Sternocleidomastoid (tissue), 1 donor: ENCODE measurements around the genes LNPEP and ST8SIA4.

DNA sequence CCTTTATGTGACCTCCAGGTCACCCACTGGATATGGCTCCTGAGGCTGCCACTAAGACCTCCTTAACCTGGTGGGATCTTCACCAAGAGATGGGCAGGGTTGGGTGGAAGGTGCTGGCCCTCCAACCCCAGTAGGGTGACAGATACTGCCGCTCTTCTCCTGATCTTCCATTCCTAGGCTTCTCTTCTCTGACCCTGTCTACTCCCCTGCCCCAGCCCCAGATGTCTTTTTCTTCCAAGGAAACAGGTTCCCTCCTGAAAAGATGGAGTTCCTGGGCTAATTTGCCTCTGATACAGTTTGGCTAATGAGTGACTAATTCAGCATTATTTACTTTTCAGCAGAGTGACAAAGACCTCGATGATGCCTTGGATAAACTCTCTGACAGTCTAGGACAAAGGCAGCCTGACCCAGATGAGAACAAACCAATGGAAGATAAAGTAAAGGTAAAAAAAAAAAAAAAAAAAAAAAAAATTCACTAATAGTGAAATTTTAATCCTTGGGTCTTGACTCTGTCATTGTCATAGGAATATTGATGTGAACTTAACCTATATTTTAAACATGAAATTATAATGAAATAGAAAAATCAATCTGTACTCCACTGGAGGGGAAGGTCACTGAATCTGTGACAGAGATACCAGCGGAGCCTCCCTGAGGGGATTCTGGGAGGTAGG lies 42.7 kb downstream of the ERAP1 start:
- PRO-cap = no peak

- PRO-cap = no peak
Observed at GRCh38 chr5:96816210-96817444, 8.9 kb upstream of the ERAP1 start.

GRCh38 chr5:96922870-96923287 lies 13.0 kb upstream of the LNPEP start:
- PRO-cap = no peak

- PRO-cap = bidirectional peak, plus-strand start at chr5:96935748, minus-strand start at chr5:96935890; bidirectional peak, plus-strand start at chr5:96936084, minus-strand start at chr5:96935989
Observed at GRCh38 chr5:96935448-96936181, at the start of gene LNPEP. LNPEP (plus strand) TSS chr5:96936080.

DNA sequence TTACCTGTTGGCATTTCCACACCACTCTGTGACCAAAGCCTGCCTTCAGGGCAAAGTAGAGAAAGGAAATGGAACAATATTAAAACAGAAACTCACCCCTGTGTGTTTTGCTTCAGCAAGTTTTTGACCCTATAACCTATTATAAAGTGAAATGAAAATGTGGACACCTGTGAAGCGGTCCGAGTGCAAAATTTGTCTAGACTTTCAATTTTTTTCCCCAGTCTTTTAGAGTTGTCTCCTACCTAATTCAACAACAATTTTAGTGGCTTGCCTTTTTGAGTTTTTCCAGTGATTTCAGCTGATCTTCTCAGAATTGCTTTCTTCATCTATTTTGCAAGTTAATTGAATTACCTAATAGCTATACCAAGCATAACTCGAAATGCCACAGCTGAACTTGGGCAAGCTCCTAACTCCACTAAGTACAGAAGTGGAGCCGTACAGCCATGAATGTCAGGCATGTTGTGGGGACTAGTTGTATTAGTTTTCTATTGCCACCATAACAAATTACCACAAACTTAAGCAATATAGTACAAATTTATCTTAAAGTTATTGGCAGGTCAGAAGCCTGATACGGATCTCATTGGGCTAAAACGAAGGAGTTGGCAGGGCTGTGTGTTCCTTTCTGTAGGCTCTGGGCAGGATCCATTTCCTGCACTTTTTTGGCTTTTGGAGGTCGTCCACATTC lies 22.3 kb downstream of the LNPEP start:
- PRO-cap = no peak

DNA sequence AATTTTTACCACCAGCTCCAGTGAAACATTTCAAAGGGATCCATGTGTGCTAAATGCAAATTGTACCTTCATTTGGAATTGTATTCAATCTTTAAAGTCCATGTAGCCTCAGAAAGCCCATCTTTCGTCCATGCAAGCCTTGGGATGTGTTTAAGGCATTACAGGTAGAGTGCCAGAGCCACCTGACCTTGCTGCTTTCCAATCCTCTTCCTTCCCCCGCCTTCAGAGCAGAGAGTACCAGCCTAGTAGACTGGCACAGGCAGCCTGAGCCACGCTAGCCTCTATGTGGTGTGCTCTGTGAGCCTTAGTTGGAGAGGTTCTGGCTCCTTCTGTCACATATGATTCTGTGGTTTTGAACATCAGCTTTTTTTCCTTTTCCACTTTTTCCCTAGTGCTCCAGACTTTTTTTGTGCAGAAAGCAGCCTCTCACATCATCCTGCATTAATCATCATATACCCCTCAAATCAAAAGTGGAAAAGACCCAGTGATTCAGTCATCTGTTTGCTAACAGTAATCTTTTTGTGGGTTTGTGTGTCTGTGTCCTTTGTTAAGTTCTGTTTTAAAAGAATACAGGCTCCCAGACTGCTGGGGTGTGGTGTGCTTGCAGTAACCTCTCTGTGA lies 664.0 kb upstream of the RGMB start:
- PRO-cap = no peak

DNA sequence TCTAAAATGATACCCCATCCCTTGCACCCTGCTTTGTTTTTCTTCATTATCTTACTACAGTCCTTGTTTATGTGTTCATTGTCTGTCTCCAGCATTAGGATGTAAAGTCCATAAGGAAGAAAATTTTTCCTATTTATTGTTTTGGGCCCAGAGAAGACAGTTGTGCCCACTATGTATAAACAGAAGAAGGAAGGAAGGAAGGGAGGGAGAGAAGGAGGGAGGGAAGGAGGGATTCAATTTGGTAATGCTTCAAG lies 29.6 kb downstream of the RGMB start:
- PRO-cap = no peak

- PRO-cap = no peak
Observed at GRCh38 chr5:98876246-98876711, 52.5 kb downstream of the CHD1 start.

DNA sequence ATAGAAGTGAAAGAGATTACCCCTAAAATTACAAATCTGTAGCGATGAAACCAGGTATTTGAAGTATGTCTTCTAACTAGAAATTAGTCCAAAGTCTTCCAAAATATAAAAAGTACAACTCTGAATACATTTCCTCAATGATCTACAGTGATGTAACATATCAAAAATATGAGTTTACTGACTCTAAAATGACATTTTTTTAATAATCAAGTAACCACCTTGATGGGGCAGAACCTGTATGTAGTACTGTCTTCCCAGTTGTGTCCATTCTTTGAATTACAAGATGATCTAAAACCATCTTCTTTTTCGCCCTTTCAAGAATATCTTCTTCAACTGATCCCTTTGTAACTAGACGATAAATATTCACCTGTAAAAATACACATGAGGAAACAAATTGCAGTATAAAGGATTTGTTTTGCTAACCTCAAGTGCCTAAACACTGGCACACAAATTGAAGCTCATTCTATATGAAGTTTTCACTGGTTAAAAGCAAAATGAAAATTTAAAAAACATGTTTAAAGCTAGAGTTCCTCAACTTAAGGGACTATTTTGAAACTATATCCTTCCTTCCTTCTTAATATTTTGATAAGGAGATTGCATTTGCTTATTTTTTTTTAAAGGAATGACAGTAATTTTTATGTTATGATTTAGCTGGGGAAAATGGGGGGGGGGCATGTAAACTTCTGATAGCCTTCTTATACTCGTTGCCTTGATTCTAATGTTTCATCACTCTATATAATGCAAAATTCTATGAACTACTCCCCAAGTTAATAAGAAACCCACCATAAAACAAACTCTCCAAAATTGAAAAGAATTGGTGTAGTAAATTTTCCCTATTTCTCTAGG lies 46.8 kb downstream of the CHD1 start:
- PRO-cap = no peak

DNA sequence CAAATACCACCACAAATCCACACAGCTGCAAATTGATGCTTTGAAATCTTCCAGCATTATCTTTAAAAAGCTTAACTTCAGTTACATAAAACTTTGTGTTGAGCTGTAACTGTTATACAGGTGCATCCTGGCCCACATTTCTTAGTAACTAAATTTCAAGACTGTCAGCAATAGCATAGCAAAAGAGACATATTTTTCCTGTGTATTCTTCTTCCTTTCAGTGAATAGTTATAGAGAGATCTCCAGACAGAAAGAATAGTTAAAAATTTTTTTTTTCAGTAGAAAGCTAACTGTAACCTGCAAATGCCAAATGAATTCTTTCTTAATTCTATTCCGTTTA lies 6.6 kb downstream of the CHD1 start:
- PRO-cap = no peak

DNA sequence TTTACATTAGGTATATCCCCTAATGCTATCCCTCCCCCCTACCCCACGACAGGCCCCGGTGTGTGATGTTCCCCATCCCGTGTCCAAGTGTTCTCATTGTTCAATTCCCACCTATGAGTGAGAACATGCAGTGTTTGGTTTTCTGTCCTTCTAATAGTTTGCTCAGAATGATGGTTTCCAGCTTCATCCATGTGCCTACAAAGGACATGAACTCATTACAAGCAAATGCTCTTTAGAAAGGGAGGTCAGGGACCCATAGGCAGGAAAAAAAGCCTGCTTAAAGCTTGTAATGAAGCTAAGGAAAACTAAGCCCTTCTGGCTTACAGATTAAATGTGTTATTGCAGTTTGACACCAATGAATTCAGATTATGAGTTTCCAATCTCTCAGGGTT lies 462 bp upstream of the FAM174A start:
- PRO-cap = no peak

- PRO-cap = no peak
Observed at GRCh38 chr5:100841639-100842013, 61.5 kb downstream of the ST8SIA4 start.

- PRO-cap = bidirectional peak, plus-strand start at chr5:100903389, minus-strand start at chr5:100903261
Observed at GRCh38 chr5:100903059-100904014, at the start of gene ST8SIA4. ST8SIA4 (minus strand) TSS chr5:100903282.

DNA sequence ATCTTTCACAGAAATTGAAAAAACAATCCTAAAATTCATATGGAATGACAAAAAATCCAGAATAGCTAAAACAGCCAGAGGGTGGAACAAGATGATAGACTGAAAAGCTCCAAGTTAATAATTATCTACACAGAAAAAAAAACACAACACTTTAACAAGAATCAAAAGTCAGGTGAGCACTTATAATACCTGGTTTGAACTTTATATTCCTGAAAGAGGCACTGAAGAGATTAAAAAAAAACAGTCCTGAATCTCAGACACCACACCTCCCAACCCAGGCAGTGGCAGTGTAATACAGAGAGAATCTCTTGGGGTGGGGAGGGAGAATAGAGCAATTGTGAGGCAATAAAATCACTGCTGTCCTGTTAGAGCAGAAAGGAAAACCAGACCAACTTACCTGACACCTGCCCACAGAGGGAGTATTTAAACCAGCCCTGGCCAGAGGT lies 54.3 kb downstream of the SLCO4C1 start:
- PRO-cap = no peak

DNA sequence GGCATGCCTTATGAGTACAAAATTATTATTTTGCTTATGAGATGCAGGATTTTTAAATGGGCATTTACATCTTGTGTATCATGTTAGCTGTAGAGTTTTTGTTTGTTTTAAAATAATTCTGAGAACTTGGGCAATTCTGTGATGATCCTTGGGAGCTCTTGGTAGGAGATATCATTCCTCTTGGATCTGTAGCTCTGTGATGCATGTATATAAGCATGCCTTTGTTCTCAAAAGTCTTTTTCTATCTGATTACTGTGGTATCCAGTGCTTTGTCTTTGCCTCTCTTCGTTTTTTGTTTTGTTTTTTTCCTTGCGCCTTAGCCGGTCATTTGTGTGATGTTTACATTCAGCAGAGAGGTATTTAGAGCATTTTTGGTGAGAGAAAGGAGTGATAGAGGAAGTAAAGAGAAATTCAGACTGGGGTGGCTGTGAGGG lies 110.0 kb downstream of the PAM start:
- PRO-cap = no peak

DNA sequence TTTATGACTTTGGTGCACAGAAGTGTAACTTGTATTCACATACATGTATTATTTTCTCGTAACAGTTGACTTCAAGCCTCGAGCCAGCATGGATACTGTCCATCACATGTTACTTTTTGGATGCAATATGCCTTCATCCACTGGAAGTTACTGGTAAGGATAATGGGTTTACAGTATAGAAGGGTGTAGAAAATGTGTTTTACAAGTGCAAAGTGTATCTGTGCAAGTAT lies 158.7 kb downstream of the PAM start:
- PRO-cap = no peak

- PRO-cap = no peak
Observed at GRCh38 chr5:102961009-102961367, 158.9 kb downstream of the GIN1 start.

DNA sequence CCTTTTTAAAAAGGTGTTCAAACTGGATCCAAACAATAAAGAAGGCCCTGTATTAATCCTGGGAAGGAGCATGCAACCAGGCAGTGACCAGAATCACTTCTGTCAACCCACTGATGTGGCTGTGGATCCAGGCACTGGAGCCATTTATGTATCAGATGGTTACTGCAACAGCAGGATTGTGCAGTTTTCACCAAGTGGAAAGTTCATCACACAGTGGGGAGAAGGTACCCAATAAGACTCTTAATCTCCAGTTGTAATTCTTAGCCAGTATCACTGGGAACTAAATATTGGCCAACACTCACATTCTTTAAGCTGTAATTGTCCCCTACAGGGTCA lies 113.2 kb downstream of the GIN1 start:
- PRO-cap = no peak

DNA sequence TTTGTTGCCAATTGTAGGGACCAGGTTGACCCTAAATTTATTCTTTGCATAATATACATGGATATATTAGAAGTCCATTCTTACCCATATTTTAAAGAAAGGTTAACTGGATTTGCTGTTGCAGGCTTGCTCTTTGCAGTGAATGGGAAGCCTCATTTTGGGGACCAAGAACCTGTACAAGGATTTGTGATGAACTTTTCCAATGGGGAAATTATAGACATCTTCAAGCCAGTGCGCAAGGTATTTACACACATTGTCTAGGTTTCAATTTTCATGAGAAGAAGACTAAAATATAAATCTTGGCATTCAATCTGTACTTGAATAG lies 110.3 kb downstream of the GIN1 start:
- PRO-cap = no peak

GRCh38 chr5:103118480-103118689 lies 1.6 kb downstream of the GIN1 start:
- PRO-cap = no peak